Endothelial cell (in vitro differentiated cells): Measurements from ENCODE around the genes CAMTA1 and PER3.

GRCh38 chr1:6785199-6785958 is at the start of gene CAMTA1:
Gene CAMTA1 (plus strand): TSS chr1:6785454.
- PRO-cap: bidirectional peak, plus-strand start at chr1:6785343, minus-strand start at chr1:6784982; bidirectional peak, plus-strand start at chr1:6785454, minus-strand start at chr1:6785656; bidirectional peak, plus-strand start at chr1:6785914, minus-strand start at chr1:6785768

DNA sequence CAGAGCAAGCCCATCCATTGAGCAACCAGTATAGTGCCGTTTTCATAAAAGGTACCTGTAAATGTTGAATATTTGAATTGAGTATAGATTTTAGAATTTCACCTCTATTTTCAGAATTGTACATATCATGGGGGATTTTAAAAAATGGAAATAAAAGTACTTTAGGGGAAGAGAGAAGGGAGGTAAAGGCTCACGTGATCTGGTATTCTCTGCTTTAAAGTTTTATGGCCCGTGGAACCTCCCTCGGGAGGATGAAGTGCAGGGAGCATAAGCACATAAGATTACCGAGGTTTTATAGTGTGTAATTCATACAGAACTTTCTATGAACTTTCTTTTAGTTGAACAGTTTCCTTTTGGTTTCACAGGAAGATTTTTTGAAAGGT is 37.8 kb downstream of the CAMTA1 start:
- PRO-cap: no peak

DNA sequence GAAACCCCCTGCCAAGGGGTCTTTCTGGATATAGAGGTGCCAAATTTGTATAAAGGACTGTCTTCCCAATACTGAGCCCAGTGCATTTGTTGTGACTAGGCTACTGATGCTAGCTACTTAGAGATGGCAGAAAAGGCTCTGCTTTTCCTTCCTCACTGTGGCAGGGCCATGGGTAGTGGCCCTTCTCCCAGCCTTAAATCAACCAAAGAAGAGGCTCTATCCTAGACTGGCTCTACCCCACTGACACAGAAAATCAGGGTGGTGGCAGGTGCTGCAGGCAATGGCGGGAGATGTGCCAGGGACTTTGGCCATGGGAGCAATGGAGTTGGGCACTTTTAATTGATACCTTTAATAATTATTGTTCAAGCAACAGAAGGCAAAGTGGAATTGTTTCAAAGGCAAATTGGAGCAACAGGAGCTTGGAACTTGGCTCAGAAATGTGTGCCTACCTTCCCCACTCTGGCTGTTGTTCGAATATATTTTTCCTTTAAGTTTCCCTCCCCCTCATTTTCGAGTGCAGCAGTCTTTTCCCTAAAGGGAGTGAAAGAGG is 121.1 kb downstream of the CAMTA1 start:
- PRO-cap: no peak

- PRO-cap: no peak
Observed at GRCh38 chr1:7267486-7267865, 482.2 kb downstream of the CAMTA1 start.

GRCh38 chr1:7500584-7500971 is 270.5 kb upstream of the VAMP3 start:
- PRO-cap: no peak

GRCh38 chr1:7509845-7510199 is 261.3 kb upstream of the VAMP3 start:
- PRO-cap: no peak

DNA sequence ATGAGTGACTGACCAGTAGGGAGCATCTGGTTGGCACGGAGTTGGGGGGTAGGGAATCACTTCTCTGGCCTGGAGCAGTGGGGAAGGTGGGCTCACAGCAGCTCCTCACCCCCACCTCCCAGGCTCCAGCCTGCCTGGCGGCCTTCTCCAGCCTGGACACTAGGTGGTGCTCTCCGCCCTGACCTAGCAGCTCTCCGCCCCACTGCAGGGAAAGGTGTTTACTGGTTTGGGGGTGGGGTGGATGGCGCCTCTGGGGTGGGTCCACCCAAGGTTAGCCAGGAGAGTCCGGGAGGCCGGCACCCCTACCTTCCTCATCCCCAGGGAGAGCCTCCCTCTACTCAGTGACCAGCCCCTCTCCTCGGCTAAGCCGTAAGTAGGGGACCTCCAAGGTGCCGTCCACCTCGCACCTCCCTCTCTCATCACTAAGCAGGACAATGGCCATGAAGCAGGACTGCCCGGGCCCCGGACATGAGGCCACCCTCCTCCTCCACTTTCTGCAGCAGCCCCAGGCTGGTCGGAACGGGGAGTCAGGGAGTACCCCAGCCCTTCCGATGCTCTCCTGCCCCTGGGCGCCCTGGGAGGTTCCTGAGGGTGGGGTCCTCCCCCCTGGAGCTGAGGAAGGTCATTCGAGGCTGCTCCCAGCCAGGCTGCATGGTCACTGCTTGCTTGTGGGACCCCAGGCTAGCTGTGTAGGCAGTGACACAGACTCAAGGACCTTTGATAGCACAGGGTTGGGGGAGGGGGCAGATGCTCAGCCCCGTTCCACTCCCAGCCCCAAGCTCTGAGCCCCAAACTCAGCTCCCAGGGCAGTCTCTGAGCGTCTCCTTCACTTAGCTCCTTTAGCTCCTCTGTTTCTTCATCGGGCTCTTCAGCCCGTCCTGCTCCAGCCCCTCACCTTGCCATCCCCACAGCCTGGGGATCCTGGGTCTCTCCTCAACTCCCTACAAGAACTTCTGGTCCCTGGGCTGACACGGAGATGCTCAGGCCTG is 101.3 kb upstream of the VAMP3 start:
- PRO-cap: no peak

DNA sequence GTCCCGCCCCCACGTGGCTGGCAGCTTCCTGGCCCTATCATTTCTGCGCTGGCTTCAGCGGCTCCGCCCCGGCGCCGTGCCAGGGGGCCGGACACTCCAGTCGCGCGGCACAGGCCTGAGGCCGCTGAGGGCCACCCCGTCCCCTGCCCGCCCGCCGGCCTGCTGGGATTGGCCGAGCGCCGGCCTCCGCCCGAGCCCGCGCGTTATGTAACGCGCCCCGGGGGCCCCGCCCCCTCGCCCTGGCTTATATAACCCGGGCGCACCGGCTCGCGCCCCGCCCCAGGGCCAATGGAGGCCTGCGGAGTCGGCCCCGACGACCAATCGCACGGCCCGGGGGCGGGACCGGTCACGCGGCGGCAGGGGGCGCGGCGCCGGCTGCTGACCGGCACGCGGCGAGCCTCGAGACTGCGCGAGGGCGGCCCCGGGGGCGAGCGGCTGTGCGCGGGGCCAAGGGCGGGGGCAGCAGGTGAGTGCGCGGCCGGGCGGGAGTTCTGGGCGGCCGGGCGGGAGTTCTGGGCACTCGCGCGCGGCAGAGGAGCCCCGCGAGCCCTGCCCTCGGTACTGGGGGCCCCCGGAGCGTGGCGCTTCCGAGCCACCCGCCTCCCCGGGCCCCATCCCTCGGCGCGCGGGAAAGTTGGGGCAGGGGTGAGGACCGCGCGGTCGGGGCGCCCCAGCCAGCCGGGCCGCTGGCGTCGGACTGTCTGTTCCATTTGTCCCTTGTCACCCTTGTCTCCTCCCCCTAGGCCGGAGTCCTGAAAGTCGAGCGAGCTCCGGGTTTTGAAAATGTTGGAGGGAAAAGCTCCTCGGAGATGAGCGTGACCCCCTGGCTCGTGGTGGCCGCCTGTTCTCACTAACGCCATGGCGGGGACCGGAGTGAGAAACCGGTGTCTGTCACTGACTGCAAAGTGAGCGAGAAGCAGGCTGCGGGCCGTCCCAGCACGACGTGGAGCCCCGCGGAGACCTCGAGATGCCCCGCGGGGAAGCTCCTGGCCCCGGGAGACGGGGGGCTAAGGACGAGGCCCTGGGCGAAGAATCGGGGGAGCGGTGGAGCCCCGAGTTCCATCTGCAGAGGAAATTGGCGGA is at the start of gene PER3:
Gene PER3, plus strand, starts transcription at position 381 of the 1,083 bp plus-strand sequence.
- PRO-cap: bidirectional peak, plus-strand start at position 94 of the sequence, minus-strand start outside the sequence; bidirectional peak, plus-strand start at position 349 of the sequence, minus-strand start at position 219 of the sequence

DNA sequence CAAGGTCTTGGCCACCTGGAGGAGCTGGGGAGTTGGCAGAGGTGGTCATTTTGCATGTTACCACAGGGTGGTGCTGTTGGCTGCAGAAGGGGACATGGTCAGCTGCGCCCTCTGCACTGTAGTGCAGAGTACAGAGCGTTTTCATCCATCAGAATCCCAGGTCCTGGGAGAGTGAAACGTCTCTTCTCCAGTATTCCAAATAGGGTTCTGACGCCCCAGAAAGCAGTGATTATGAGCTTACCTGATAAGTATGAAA is 13.8 kb downstream of the PARK7 start:
- PRO-cap: no peak

DNA sequence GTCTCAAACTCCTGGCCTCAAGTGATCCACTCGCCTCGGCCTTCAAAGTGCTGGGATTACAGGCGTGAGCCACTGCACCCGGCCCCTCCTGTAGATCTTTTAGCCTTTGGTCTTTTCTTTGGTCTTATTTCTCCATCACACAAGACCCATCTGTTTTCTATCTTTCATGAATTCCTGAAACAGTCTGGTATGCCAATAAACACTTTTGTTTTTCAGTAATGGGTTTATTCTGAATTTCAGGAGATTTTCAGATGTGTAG is 23.2 kb downstream of the ERRFI1 start:
- PRO-cap: no peak

- PRO-cap: no peak
Observed at GRCh38 chr1:8021323-8022398, 4.4 kb downstream of the ERRFI1 start.

DNA sequence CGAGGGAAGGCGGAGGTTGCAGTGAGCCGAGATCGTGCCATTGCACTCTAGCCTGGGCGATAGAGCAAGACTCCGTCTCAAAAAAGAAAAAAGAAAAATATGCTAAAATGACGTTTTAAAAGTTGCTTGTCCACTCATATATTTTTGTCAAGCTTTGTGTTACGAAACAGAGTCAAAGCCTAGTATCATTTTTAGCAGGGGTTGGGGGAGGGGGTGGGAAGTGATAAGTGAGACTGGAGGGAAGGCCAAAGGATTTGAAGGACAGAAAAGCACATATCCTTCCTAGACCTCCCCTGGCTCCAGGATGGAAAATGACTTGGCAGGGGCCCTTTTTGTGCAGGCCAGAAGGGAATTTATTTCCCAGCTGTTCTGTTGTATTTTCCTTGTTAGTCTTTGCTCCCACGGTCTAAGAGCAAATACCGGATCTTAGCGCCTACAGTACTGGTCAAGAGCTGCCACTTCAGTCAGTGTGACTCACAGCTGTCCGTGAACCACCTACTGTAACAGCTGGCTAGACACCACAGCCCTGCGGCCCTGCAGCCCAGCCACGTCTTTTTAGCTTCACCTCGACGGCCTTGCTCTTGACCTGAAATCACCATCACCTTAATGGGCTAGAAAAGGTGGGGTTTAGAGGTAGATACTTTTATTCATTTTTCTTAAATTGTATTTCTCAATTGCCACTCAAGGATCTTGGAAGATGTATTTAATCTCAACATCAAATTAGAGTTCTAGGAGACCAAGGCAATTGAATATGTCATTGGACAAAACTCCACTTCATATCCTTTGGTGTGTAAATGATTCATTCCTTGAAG is 51.0 kb upstream of the ERRFI1 start:
- PRO-cap: no peak

GRCh38 chr1:8097973-8098421 is 71.9 kb upstream of the ERRFI1 start:
- PRO-cap: no peak

DNA sequence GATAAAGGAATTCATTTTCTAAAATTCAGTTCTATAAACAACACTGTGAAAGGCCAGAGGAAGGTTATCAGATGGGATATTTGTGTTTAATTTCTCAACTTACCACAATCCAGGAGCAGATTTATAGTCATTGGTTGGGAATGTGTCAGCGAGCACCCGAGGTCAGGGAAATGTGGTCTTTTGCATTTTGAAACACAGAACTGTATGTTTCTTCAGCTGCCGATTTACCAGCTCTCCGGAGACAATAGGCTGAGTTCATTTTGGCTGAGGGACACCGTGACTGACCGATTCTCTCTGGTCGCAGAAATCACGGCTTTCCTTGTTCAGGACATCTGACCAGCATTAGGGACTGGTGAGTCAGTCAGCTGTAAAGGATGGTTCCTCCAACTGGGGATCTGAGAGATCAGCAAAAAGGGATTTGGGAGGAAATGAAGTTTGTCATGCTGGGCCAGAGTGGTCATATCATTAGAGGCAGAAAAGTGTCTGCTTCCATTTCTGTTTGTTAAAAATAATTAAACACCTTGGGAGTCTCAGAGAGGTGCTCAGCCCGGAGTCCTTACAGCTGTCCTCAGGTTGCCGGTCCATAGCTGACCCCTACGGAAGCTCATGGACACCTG is 111.7 kb upstream of the ERRFI1 start:
- PRO-cap: no peak

GRCh38 chr1:8201246-8201667 is 116.7 kb upstream of the SLC45A1 start:
- PRO-cap: unidirectional peak, plus-strand start at chr1:8201369

DNA sequence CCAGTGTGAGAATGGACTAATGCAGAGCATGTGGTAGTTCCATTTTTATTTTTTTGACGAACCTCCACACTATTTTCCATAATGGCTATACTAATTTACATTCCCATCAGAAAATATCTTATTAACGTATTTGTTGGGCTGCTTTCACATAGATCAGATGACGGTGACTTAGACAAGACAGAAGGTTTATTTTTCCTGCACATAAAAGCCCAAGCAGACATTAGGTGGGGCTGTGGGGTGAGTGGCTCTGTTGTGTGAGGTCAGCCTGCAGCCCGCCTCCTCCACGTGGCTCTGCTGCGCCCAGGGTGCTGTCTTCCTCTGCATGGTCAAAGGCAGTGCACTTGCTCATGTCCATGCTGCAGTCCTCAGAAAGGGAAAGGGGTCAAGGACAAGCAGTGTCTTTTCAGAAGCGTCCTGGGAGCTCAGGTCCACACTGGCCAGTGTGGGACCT is 36.2 kb upstream of the SLC45A1 start:
- PRO-cap: no peak

DNA sequence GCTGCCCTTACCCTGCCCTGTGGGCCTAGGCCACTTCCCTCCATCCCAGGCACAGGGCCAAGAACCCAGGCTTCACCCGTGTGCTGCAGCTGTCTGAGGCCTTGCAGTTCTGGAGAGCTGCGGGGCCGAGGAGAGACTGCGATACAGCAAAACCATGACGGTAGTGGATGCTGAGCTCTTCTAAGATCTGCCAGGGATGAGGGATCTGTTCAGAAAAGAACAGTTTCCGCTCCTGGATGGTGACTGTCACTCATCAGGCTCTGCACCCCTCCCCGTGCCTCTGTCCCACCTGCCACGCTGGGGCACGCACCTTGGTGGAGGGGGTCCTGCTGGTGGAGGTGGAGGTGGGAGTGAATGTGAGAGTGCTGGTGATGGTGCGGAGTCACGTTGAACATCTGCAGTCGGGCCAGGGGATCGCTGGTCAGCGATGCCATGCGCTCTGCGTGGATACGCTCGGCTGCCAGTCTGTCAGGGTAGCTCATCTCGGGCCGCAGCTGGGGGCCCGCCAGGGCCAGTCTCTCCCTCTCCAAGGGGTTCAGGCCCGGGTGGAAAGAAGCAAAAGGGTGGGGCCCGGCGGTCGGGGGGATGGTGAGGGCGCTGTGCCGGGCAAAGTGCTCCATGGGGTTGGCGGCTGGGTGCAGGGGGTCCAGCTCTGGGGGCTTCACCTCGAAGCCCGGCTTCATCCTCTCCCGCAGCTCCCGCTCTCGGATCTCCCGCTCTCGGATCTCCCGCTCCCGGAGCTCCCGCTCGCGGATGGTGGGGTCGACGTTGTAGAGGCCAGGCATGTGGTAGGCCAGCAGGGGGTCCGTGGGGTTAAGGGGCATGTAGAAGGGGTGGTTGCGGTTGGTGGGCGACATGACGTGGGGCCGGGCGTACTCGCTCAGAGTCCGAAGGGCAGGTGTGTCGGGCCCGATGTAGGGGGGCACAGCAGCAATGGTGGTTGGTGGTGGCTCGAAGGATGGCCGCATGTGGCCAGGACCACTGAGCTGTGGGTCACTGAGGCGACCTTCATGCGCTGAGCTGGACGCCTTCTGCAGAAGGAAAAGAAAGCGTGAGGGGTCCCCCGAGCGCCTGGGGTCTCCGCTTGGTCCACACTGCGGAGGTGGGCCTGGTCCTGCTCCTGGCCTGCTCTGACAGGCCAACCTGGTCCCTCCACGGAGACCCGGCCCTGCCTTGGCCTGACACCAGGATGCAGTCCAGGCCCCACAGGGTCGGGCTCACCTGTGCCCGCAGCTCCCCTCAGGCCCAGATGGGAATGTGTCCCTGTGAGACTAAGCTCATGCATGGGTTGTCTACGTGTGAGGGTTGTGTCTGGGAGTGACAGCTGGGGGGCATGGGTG is 40.4 kb downstream of the SLC45A1 start:
- PRO-cap: no peak

GRCh38 chr1:8363503-8363789 is 45.5 kb downstream of the SLC45A1 start:
- PRO-cap: no peak

DNA sequence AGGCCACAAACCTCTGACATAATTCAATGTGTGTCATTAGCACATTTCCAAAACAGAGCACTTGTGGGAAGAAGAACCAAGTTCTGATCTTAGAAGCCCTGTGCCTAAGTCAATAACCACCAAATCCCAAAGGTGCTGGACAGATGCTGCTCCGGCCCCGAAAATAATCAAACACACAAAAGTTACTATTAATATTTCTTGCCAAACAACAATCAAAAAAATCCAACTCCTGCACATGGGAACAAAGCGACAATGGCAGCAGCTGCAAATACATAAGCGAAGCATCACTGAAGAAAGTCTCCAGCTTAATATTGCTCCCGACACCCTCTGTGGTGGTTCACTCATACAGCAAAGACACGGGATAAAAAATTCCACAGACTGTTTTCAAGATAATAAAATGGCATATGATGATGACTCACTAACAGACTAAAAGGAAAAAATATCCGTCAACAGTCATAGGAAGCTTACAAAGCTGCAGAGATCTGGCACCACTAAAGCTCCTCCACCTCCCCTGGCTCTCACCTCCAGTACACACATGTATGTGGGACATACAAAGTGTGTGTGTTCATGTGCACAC is 94.1 kb downstream of the SLC45A1 start:
- PRO-cap: no peak

DNA sequence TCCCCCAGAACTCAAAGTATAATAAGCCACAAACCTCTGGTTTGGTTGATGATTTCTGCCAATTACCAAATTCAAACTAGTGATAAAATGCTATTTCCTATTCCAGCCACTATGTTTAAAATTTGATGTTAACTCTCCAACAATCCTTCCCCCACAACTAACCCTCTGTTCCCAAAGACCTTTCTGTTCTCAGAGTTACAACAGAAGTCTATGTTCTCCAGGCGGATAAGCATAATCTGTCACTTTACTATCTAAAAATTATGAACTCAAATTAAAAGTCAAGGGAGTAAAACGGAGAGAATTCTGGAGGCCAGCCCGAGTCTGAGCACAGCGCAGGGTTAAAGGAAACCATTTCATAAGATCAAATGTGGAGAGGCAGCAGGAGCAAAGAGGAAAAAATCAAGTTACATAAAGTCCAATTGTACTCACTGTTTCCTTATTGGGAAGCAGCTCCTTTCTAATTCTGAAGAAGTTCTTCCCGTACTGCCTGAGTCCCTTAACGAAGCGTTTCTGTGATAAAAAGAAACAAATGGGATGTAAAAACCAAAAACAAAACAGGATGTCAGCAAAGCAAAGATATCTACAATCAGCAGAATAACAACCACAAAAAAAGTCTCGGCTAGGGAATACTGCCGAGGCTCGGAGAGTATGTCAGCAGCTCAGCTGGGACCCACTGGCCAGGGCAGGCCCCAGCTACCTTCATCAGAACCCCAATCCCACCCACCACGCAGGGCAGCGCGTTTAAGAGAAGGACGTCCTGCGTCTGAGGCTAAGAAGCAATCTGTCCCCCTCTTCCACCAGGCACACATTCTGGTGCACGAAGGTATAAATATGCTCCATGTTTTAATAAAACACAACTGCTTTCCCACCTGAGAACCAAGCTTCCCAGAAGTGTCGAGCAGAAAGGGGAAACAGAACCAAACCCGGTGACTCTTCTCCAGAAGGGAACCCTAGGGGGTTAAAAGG is 104.7 kb downstream of the SLC45A1 start:
- PRO-cap: unidirectional peak, plus-strand start at position 356 of the sequence; unidirectional peak, plus-strand start at position 439 of the sequence; bidirectional peak, plus-strand start at position 645 of the sequence, minus-strand start at position 512 of the sequence; bidirectional peak, plus-strand start outside the sequence, minus-strand start at position 715 of the sequence